Right common carotid artery plus branches (tissue), 1 donor: ENCODE results near the gene TMEM151B.

DNA sequence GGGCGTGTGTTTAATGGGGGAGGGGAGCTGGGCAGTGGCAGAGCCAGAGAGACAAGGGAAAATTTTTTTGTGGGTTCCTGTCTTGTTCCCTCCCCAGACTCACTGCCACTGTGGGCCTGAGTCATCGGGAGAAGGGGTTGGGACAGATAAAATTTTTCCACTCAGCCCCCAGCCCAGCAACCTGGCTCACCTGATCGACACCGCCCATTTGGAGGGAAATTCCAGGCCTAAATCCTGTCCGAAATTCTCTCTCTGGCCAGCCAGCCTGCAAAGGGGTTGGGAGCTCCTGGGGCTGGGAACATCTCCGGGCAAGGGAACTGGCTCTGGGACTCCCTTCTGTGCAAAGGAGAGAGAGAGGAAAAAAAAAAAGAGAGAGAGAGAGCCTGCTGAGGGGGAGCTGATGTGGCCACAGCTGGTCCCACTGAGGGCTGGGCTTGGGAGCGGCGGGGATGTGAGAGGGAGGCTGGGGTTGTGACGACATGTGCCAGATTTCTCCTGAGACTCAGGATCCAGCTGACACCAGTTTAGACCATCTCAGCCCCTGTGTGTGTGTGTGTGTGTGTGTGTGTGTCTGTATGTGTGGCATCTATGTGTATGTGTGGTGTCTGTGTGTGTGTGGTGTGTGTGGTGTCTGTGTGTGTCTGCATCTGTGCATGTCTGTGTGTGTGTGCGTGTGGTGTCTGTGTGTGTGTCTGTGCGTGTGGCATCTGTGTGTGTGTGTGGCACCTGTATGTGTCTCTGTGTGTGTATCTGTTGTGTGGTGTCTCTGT lies 32.3 kb upstream of the VEGFA start:
- PRO-cap = no peak

DNA sequence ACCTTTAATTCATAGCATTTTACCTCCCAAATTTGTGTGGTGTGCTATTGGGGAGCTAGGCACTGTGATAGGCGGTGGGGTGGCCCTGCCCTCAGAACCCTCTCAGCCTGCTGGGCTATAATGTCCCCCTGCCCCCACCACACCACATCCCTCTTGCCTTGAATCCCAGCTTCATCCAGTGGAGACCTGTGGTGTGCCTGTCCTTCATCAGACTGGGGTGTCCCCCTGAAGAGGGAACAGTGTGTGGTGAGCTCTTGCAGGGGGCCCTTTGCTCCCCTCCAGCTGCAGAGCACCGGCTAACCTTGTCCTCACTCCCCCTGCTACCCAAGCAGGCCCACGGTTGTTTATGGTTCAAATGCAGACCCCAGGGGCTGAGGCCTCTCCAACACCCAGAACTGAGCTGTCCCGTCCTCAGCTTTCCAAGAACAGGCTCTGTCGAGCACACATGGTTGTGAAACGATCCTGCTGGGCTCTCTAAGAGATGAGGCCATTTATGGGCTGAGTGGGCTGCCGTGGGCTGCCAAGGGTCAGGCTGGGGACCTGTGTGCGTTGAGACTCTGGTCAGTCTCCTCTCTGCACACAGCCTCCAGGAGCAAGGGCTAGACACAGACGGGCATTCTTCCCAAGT lies 26.9 kb upstream of the VEGFA start:
- PRO-cap = no peak

DNA sequence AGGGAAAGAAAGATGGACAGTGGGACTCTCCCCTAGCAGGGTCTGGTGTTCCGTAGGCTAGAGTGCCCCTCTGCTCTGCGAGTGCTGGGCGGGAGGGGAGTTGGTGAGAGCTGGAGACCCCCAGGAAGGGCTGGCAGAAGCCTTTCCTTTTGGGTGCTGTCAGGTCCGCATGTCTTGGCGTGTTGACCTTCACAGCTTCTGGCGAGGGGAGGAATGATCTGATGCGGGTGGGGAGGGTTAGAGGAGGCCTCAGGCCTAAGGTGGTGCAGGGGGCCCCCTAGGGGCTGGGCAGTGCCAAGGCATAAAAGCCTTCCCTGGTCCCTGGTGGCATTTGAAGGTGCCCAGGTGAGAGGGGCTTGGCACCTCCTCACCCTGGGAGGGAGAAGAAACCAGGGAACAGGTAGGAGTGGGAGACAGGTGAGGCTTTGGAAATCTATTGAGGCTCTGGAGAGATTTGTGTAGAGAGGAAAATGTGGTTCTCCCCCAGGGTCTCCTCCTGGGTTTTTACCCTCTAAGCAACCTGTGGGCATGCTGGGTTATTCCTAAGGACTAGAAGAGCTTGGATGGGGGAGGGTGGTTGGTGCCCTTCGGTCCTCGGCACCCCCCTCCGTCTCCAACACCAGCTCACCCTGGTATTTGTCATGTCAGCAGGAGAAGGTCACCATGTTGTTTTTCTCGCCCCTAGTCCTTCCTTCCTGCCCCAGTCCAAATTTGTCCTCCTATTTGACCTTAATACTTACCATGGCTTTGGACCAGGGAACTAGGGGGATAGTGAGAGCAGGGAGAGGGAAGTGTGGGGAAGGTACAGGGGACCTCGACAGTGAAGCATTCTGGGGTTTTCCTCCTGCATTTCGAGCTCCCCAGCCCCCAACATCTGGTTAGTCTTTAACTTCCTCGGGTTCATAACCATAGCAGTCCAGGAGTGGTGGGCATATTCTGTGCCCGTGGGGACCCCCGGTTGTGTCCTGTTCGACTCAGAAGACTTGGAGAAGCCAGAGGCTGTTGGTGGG lies 3.5 kb downstream of the VEGFA start:
- PRO-cap = no peak

GRCh38 chr6:43774613-43775321 lies 4.8 kb downstream of the VEGFA start:
- PRO-cap = no peak

GRCh38 chr6:43911401-43912095 lies 141.5 kb downstream of the VEGFA start:
- PRO-cap = no peak

GRCh38 chr6:43997103-43997811 lies 130.0 kb downstream of the MRPL14 start:
- PRO-cap = no peak

- PRO-cap = no peak
Measured at GRCh38 chr6:44001752-44002356, 125.4 kb downstream of the MRPL14 start.

DNA sequence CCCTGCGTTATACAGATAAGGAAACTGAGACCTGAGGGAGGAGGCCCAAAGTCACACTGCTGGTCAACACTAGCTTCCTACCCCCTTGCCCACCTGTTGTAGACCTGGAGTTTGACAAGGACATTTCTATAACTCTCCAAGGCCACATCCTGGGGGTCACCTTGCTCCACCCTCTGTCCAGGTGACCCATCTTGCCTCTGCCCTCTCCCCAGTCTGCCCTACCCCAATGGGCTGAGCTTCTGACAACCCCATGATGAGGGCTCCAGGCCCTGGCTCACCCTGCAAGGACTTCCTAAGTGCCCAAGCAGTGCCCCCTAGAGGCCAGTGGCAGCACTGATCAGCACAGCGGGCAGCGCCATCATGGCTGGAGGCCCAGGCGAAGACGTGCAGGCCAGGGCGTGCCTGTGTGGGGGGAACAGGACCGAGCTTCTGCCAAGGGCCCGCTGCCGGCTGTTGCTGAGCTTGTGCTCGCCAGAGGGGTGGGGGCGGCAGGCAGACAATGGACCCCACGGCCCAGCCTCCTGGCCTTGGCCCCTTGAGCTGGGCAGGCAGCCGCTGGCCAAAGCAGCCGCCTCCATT lies 64.5 kb downstream of the MRPL14 start:
- PRO-cap = no peak

DNA sequence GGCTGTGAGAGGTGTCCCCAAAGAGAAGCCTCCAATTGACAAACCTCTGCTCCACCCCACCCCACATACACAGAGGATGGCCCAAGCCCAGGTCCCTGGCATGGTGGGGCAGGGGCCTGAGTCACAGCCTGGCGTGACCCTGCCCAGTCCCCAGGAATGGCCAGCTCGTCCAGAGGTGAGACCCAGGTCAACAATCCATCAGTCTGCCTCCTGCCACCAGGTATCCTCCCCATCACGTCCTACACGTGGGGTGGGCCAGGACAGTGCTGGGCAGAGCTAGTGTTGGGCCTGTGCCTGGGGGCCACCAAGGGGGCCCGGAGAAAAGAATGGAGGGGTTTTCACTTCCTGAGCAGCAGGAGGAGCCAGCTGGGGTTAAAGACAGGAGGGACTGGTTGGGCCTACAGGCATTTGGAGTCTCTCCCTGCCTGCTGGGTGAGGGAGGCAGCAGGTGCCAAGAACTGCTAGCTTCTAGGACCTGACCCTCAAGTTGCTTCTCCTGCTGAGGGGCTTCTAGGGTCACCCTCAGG lies 52.0 kb downstream of the MRPL14 start:
- PRO-cap = no peak

DNA sequence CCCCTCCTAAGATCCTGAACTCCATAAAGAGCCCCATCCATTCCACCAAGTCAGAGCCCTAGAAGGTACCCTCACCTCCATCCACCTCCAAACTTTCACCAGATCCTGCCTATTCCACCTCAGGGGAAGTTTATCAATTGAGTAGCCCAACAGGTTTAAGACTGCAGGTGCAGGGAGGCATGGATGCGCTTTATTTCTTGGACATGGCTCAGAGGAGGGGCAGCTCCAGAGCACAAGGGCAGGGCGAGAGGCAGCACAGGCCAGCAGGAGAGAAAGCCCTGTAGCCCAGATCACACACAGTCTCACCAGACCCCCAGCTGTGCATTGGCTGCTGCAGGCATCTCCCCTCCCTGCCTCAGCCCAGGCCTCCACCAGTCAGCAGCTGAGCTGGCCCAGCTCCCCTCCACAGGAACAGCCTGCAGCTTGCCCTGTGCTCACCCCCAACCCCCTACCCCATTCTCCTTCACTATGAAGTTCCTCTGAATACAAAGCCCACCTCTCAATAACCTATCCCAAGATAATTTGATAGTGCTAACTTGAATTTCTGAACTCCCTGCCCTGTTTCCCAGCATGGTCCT lies 24.8 kb downstream of the MRPL14 start:
- PRO-cap = no peak

DNA sequence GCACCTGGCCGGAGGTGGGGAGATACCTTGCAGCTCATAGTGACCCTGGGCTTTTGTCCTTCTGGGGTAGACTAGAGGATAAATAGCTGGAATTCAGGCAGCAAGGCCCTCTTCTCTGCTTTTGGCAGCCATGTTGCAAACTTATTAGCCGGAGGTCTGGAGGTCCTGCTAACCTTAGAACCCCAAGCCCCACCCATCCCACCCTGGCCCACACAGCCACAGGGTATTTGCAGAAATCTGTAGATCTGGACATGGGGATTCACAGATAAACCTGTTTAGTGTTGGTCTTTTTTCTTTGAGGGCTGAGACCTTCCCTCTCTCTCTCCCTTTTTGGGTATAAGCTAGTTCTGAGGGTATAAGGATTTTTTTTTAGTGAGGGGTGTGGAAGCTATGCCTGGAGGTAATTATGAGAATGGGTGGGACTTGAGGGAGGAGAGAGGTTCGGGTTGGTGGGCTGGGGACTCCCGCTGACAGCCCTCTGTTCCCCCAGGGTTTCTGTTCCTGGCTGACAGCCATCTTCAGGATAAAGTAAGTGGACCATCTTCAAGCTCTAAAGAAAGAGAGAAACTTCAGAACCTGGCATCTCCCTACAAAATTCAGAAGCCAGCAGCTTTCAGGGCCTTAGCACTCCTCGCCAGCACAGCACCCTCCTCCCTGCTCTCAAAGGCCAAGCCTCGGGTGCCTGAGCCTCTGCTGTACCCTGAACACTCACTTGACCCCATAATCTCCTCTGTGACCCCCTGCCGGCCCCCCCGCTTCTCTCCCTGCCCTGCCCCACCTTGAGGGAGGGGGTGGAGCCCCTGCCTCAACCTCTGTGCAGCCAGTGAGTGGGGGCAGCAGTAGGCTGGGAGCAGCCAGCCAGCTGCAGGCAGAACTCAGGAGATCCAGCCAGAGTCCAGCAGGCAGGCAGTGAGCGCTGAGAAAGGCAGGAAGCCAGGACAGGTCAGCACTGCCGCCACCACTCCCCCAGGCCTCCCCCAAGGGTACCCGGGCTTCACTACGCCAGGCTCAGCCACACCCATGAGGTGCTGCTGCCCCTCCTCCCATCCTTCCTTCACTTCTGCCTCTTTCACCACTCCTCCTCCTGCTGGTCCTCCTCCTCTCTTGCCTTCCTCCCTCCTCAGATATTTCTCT lies 11.0 kb downstream of the TMEM63B start:
- PRO-cap = no peak

DNA sequence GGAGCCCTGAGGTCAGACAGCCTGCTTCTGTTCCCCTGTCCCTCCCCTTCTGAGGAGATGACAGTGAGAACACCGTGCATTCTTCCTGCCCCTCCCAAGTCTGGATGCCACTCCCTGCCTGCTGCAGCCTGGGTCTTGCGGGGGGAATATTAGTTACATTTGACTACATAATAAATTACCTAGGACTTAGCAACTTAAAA lies 11.3 kb downstream of the CAPN11 start:
- PRO-cap = no peak

- PRO-cap = no peak
Measured at GRCh38 chr6:44200691-44201630, 15.8 kb upstream of the MYMX start.

GRCh38 chr6:44224052-44224708 lies 785 bp downstream of the SLC29A1 start:
- PRO-cap = unidirectional peak, plus-strand start at chr6:44224153; bidirectional peak, plus-strand start at chr6:44224446, minus-strand start at chr6:44224369

- PRO-cap = bidirectional peak, plus-strand start at chr6:44246584, minus-strand start at chr6:44246415
Measured at GRCh38 chr6:44245672-44246747, 891 bp upstream of the HSP90AB1 start.

- PRO-cap = no peak
Measured at GRCh38 chr6:44249928-44251023, 3.4 kb downstream of the HSP90AB1 start.

GRCh38 chr6:44269823-44270907 lies at the start of gene TMEM151B:
Gene TMEM151B, plus strand, starts transcription at chr6:44270450.
- PRO-cap = no peak

DNA sequence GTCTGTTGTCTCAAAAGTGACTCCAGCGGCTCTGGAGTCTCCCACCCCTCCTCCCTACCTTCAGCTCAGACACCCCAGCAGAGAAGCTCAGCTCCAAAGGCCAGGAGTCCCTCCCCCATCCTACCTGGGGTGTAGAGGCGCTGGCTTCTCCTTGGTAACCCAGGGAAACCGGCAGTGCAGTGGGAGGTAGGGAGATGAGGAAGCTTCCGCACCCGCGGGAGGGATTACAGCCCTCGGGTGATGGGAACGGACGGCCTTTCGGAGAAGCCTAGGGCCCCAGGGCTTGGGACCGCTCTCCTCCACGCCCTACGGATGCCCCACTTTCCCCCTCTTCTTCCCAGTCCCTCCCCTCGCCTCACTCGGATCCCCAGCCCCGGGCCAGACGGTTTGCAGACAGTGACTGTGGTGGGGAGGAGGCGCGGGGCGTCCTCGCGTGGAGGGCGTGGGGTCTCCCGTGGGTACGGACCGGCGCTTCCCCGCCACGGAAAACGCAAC lies 424 bp downstream of the TCTE1 start:
- PRO-cap = no peak

GRCh38 chr6:44381730-44382296 lies 5.7 kb upstream of the CDC5L start:
- PRO-cap = no peak

DNA sequence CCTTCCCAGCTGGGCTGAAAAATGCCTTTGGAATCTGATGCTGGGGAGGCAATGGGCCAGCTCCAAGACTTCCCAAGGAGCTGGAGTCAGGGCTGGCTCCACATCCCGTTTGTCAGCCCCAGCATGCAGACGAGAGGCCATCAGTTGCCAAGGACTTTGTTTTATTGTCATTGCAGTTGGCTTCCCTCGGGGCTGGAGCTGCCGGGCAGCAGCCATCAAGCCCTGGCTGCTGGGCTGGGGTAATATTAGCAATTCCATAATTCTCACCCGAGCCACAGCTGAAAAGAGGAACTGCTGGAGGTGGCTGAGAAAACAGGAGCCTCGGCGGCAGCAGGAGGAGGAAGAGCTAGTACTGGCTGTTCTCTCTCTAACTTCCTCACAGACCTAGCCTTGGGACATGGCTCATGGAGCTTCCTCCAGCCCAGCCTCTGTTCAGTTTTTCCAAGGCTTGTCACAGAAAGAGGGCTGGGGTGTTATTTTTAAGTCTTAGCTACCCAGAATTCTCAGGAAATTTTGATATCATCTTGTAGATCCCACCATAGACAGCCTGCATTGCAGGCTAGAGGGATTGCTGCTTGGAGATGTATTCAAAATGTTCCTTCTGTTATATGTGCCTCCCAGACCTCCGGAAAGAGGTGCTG lies 182.6 kb downstream of the CDC5L start:
- PRO-cap = no peak